ENCODE data around the gene IRF2BP2.

DNA sequence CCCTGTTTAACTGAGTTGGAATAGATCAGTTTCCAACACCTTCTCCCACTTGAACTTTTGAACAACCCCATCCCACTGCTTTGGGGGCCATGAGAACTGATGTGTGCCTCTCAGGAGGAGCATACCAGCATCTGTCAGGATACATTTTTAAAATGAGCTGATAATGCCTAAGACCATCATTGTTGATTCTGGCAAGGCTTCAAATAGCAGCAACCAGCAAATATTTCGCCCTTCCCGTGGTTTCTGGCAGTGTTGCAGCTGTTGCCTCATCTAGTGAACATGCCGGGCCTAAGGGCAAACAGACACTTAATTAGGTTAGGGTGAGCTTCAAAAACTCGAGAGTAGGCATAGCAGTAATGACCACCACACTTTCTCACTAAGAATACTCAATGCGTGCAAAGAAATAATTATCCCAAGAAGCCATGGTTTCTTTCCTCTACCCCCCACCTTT lies 63.7 kb downstream of the MAP10 start:
- PRO-cap, 5 experiments, result peak in 1 of 5 experiments; most common minus-strand start position 263 of the sequence (in 1)
- RAMPAGE, long total RNA, 2 experiments, result no peak in any of the 2 experiments
- RRBS, result no CpG with 5 or more reads among the region's 5 CpGs

DNA sequence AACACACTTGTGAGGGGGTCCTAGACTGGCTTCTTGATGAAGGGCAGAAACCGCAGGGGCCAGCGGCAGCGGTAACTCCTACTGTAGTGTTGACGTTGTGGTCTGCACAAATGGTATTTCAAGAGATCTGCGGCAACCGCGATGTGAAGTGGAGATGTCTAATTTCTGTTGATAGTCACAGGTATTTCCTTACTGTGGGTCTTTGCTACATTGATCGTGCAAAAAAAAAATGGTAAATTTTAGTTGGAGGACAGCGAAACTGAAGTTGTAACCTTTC lies 479 bp downstream of the NTPCR start:
- PRO-cap, 5 experiments, result no peak in any of the 5 experiments
- RAMPAGE, long total RNA, 2 experiments, result no peak in any of the 2 experiments
- RRBS, result no CpG with 5 or more reads among the region's 9 CpGs

GRCh38 chr1:232985947-232986557 lies 35.6 kb downstream of the NTPCR start:
- PRO-cap, 5 experiments, result no peak in any of the 5 experiments
- RAMPAGE, long total RNA, 2 experiments, result no peak in any of the 2 experiments
- RRBS, result 98% methylated on average over 7 of the region's 30 CpGs

DNA sequence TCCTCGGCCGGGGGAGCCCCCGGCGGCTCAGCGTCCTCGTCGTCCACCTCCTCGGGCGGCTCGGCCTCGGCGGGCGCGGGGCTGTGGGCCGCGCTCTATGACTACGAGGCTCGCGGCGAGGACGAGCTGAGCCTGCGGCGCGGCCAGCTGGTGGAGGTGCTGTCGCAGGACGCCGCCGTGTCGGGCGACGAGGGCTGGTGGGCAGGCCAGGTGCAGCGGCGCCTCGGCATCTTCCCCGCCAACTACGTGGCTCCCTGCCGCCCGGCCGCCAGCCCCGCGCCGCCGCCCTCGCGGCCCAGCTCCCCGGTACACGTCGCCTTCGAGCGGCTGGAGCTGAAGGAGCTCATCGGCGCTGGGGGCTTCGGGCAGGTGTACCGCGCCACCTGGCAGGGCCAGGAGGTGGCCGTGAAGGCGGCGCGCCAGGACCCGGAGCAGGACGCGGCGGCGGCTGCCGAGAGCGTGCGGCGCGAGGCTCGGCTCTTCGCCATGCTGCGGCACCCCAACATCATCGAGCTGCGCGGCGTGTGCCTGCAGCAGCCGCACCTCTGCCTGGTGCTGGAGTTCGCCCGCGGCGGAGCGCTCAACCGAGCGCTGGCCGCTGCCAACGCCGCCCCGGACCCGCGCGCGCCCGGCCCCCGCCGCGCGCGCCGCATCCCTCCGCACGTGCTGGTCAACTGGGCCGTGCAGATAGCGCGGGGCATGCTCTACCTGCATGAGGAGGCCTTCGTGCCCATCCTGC lies 716 bp downstream of the MAP3K21 start:
- PRO-cap, 5 experiments, result peak in 1 of 5 experiments; most common minus-strand start position 676 of the sequence (in 1)
- RAMPAGE, long total RNA, 2 experiments, result no peak in any of the 2 experiments
- RRBS, result 3% methylated on average over 19 of the region's 105 CpGs

GRCh38 chr1:233373173-233373864 lies 45.8 kb downstream of the MAP3K21 start:
- PRO-cap, 5 experiments, result no peak in any of the 5 experiments
- RAMPAGE, long total RNA, 2 experiments, result no peak in any of the 2 experiments
- RRBS, result no CpG with 5 or more reads among the region's 10 CpGs

DNA sequence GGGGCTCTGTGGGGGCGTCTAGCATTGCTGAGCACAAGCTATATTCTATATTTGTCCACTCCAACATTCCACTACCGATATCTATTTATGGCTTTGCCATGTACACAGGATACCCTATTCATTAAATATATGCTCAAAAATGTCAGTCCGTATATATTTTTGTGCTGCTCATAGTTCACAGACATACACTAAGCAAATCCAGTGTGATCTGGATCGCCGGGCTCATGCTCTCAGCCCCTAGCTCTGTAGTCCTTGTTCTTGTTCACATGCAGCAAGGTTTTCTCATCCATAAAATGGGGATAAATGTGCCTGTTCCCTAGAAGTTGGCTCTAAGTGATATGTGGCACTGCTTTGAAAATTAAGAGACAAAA lies 26.8 kb downstream of the IRF2BP2 start:
- PRO-cap, 5 experiments, result no peak in any of the 5 experiments
- RAMPAGE, long total RNA, 2 experiments, result no peak in any of the 2 experiments
- RRBS, result no CpG with 5 or more reads among the region's 5 CpGs

DNA sequence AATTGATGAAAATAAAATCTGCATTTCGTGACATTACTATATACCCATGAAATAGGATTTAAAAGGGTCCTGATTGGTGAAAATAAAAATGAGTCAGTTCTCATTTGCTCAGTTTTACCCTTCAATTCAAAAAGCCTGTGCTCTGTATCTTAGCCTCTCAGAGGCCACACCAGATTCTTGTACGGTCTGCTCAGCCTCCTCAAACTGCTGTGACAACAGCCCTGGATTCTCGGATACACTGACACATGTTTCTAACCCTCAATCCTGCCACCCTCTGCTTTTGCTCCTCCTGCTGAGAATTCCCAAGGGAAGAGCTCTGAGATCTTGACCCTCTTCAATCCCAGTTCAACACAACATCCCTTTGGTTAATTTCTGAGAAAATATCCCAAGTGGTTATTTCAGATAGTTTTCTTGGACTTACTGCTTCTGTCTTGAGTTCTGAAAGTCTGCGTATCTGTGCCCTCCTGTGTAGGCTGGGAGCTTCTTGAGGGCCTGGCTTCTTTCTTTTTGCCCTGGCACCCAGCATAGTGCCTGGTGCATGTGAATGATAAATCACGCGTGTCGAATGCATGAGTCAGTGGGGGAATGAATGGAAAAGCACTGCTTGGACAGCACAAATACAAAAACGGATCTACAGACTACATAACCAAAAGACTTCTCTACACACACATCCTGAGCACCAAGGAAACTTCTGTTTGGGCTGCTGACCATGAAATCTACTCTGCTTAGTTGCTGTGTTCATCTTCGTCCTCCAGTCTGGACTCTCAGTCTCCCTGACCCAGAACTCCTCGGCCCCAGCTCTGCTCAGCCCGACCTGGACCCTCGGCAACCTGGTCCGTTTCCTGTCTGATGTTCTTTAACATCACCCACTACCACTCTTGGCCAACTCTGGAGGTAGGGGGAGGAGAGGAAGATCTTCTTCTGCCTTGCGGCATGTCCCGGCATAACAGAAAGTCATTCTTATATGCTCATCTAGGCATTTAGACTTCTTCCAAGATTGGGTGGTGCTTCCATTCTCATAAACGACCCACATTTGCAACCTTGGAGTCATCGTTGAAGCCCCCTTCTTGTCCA lies 24.4 kb downstream of the IRF2BP2 start:
- PRO-cap, 5 experiments, result no peak in any of the 5 experiments
- RAMPAGE, long total RNA, 2 experiments, result no peak in any of the 2 experiments
- RRBS, result no CpG with 5 or more reads among the region's 17 CpGs

- PRO-cap, 5 experiments, result peak in 5 of 5 experiments; most common plus-strand start chr1:234609987 (in 3); most common minus-strand start chr1:234609906 (in 5)
- RAMPAGE, long total RNA, 2 experiments, result no peak in any of the 2 experiments
- RRBS, result 1% methylated on average over 46 of the region's 119 CpGs
Observed at GRCh38 chr1:234609569-234610243, at the start of gene IRF2BP2. IRF2BP2 (minus strand) TSS chr1:234610178.

DNA sequence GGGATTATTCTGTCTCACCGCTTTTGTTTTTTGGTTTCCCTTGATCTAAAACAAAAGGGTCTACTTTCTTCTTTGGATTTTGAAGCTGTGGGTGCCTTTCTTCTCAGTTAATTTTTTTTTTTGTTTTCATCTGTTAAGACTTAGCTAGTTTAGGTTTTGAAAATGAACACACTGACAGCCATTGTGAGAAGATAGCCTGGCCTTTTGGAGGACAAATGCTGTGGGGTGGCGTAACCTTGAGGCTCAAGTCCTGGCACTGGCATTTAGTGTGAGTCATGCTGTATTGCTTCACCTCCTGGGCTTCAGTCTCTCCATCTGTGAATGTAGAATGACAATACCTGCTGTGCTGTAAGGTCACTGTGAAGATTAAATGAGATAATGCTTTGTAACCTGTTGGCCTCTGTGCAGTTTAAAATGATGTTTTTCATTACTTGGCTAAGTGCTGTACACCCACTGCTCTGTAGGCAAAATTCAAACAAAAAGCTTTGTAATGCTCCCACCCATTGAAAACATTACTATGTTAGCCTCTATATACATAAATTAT lies 74.2 kb upstream of the IRF2BP2 start:
- PRO-cap, 5 experiments, result no peak in any of the 5 experiments
- RAMPAGE, long total RNA, 2 experiments, result no peak in any of the 2 experiments
- RRBS, result no CpG with 5 or more reads among the region's 2 CpGs

GRCh38 chr1:234707485-234708017 lies 97.6 kb upstream of the IRF2BP2 start:
- PRO-cap, 5 experiments, result no peak in any of the 5 experiments
- RAMPAGE, long total RNA, 2 experiments, result no peak in any of the 2 experiments
- RRBS, result no CpG with 5 or more reads among the region's 4 CpGs

DNA sequence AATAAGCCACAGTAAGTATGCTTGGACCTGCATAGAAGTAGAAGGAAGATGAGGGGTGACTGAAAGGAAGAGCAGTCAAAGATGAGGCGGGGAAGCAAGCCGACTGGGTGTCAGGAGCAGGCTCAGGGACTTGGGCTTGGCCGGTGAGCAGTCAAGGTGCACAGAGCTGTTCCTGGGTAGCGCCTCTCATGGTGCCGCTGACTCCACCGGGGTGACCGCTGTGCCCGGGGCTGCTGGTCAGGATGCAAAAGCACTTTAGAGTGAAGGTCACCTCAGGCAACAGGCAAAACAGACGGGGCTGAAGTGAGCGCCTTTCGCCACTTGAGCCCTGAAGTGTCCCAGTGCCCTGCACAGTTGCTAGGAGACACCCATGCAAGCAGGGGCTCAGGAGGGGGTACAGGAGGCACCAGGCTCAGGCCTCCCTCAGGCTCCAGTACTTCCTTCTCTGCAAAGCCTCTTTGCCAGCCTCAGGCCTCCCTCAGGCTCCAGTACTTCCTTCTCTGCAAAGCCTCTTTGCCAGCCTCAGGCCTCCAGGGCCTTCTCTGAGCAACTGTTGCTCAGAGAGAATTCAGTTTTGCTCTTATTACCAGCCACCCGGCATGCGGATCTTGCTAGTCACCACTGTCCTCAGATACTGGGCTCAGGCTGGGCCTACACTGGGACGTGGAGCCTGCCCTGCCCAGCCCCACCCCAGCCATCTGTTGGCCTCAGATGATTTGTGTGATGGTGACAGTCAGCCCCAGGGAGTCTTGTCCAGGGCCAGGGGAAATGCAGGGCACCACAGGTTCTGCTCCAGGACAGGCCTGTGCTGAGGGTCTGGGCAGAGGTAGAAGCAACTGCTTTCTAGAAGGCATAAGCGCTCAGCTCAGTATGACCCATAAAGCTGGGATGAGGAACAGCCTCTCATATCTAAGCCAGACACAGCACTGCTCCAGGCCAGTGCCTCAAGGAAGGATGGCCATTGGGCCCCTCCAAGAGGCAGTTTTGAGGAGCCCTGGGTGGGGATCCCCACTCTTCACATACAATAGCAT lies 99.8 kb upstream of the IRF2BP2 start:
- PRO-cap, 5 experiments, result no peak in any of the 5 experiments
- RAMPAGE, long total RNA, 2 experiments, result no peak in any of the 2 experiments
- RRBS, result 96% methylated on average over 4 of the region's 15 CpGs

GRCh38 chr1:234712956-234713502 lies 103.1 kb upstream of the IRF2BP2 start:
- PRO-cap, 5 experiments, result peak in 4 of 5 experiments; most common plus-strand start chr1:234713202 (in 4); most common minus-strand start chr1:234713013 (in 4)
- RAMPAGE, long total RNA, 2 experiments, result no peak in any of the 2 experiments
- RRBS, result no CpG with 5 or more reads among the region's 4 CpGs

DNA sequence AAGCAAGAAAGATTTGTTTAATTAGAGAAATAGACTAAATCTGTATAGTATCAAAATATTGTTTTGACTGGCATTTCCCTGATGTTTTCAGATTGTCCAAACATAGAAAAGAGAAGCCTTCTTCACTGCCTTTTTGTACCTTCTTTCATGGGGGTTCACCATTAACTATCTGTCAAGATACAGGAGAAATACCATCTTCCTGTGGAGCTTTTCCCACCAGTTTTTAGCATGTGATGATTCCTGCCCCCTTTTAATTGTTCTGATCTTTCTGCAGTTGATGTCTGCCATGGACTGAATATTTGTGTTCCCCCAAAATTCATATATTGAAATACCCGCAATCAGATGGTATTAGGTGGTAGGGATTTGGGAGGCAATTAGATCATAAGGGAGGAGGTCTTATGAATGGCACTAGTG lies 143.6 kb upstream of the IRF2BP2 start:
- PRO-cap, 5 experiments, result no peak in any of the 5 experiments
- RAMPAGE, long total RNA, 2 experiments, result no peak in any of the 2 experiments
- RRBS, result no CpG with 5 or more reads among the region's 1 CpG

DNA sequence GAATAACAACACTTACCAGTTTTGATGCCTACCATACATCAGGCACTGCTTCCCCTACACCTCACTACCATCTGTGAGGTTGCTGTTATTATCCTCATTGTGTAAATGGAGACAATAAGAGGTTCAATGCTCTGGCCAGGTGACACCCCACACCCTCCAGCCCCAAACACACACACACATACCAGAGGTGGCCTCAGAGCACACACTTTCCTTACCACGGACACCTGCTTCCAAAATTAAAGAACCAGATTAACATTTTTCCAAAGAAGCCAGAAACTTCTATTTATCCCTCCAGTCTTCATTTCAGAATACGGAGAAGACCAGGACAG lies 213.9 kb upstream of the IRF2BP2 start:
- PRO-cap, 5 experiments, result no peak in any of the 5 experiments
- RAMPAGE, long total RNA, 2 experiments, result no peak in any of the 2 experiments
- RRBS, result no CpG with 5 or more reads among the region's 2 CpGs

GRCh38 chr1:234842427-234843399 lies 232.7 kb upstream of the IRF2BP2 start:
- PRO-cap, 5 experiments, result no peak in any of the 5 experiments
- RAMPAGE, long total RNA, 2 experiments, result no peak in any of the 2 experiments
- RRBS, result no CpG with 5 or more reads among the region's 15 CpGs

GRCh38 chr1:234865933-234866906 lies 256.2 kb upstream of the IRF2BP2 start:
- PRO-cap, 5 experiments, result no peak in any of the 5 experiments
- RAMPAGE, long total RNA, 2 experiments, result no peak in any of the 2 experiments
- RRBS, result no CpG with 5 or more reads among the region's 19 CpGs

DNA sequence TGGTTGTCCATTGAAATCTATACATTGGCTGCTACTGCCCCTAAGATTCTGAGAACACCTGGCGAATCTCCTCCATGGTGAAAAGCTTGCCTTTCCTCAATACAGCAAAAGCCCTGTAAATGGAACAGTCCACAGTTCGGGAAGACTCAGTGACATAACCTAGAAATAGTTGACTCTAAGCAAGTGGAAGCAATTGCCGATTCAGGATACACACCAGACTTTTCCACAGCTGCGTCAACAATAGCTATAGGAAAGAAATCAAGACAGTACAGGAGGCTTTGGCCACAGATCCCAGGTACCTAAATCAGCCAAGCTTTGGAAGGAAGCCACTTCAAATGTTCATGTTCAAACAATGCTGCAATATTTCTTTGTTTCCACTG lies 234.4 kb downstream of the TOMM20 start:
- PRO-cap, 5 experiments, result peak in 2 of 5 experiments; most common plus-strand start position 192 of the sequence (in 2)
- RAMPAGE, long total RNA, 2 experiments, result no peak in any of the 2 experiments
- RRBS, result no CpG with 5 or more reads among the region's 4 CpGs

- PRO-cap, 5 experiments, result no peak in any of the 5 experiments
- RAMPAGE, long total RNA, 2 experiments, result no peak in any of the 2 experiments
- RRBS, result no CpG with 5 or more reads among the region's 11 CpGs
Observed at GRCh38 chr1:234898094-234898577, 230.5 kb downstream of the TOMM20 start.

GRCh38 chr1:234973449-234974298 lies 155.0 kb downstream of the TOMM20 start:
- PRO-cap, 5 experiments, result peak in 5 of 5 experiments; most common plus-strand start chr1:234973608 (in 5); most common minus-strand start chr1:234973804 (in 4)
- RAMPAGE, long total RNA, 2 experiments, result no peak in any of the 2 experiments
- RRBS, result no CpG with 5 or more reads among the region's 10 CpGs

- PRO-cap, 5 experiments, result peak in 3 of 5 experiments; most common plus-strand start chr1:234980871 (in 2); most common minus-strand start chr1:234981015 (in 3)
- RAMPAGE, long total RNA, 2 experiments, result no peak in any of the 2 experiments
- RRBS, result no CpG with 5 or more reads among the region's 20 CpGs
Observed at GRCh38 chr1:234980700-234981503, 147.7 kb downstream of the TOMM20 start.

Data from liver (tissue), 9 donors.